Hepatocyte (in vitro differentiated cells and primary cell): ENCODE measurements around the genes ARF5 and LEP.

DNA sequence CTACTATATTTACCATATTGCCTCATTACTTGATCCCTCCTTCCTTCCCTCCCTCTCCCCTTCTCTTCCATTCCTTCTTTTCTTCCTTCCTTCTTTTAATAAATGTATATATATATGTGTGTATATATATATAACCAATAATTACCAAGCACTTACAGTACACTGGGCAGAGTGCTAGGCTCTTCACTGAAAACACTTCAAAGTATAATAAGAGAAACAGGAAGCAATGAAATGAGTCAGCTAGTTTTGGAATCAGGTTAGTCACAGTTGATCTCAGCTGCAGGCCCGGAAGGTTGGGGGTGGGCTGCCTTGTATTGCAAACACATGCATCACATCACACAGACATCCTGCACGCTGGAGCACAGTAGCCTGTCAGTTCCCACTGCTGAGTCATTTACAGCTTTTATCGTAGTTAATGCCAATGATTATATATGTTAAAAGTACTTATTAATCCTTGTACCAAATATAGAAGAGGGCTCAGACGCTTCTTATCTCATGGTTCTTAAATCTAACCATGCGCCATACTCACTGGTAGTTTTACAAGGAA, 551.7 kb downstream of the GRM8 start:
- RAMPAGE, long total RNA: no peak
- RRBS: no CpG with 5 or more reads among the region's 5 CpGs

DNA sequence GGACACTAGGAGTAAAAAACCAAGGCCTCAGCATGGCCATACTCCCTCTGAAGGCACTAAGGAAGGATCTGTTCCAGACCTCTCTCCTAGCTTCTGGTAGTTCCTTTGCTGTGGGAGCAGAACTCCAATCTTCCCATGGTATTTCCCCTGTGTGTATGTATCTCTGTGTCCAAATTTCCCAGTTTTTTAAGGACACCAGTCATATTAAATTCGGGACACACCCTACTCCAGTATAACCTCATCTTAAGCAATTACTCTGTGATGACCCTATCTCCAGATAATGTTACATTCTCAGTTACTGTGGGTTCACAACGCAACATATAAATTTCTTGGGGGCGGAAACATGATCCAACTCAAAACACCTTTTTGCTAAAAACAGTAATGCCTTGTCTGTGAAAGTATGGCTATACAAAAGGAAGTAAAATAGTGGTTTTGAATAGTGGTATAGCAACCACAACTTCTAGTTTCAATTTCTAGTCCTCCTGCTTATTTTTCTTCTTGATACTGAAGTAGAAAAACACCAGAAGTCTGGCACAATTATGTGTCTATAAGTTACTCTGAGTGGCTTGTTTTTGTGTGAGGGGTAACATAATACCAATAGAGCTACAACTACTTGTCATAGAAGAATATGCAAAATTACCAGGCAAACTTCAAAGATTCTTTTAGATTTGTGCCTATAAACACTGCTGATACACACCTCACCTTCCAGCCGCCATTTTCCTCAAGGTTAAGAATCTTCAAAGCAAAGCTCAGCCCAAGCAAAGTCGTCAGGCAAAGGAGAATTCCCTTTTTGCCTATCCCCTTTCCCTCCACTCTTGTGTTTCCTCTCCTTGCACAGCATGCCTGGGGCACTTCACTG, 21.4 kb upstream of the ZNF800 start:
- RAMPAGE, long total RNA: no peak
- RRBS: no CpG with 5 or more reads among the region's 5 CpGs

- RAMPAGE, long total RNA: no peak
- RRBS: 1% methylated on average over 37 of the region's 67 CpGs
Measured at GRCh38 chr7:127587944-127588590, at the start of gene ARF5. TSS of gene ARF5 (plus strand) at chr7:127588411.

- RAMPAGE, long total RNA: no peak
- RRBS: 4% methylated on average over 8 of the region's 42 CpGs
Measured at GRCh38 chr7:127619451-127620698, 1.9 kb upstream of the PAX4 start.

DNA sequence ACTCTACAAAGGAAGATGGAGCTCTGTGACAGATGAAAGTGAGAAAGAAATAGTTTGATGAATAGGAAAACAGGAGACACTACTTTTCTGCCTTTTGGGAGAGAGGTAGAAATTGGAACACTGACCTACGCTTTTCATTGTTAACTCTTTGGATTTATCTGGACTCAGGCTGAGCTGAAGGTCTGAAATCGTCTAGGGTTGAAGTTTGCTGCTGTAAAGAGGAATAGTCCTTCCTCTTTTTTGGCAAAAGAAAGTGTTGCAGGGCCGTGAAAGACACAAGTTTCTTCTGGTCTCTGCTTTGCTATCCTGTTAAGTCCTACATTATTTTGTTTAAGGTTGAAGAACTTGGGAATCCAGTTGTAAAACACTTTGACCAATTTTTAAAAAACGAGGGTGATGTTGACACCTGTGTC, 3.0 kb downstream of the SND1 start:
- RAMPAGE, long total RNA: no peak
- RRBS: no CpG with 5 or more reads among the region's 4 CpGs

GRCh38 chr7:127668193-127668458, 16.1 kb downstream of the SND1 start:
- RAMPAGE, long total RNA: no peak
- RRBS: no CpG with 5 or more reads among the region's 2 CpGs

- RAMPAGE, long total RNA: no peak
- RRBS: no CpG with 5 or more reads among the region's 2 CpGs
Measured at GRCh38 chr7:127932192-127932791, 98.9 kb downstream of the LRRC4 start.

DNA sequence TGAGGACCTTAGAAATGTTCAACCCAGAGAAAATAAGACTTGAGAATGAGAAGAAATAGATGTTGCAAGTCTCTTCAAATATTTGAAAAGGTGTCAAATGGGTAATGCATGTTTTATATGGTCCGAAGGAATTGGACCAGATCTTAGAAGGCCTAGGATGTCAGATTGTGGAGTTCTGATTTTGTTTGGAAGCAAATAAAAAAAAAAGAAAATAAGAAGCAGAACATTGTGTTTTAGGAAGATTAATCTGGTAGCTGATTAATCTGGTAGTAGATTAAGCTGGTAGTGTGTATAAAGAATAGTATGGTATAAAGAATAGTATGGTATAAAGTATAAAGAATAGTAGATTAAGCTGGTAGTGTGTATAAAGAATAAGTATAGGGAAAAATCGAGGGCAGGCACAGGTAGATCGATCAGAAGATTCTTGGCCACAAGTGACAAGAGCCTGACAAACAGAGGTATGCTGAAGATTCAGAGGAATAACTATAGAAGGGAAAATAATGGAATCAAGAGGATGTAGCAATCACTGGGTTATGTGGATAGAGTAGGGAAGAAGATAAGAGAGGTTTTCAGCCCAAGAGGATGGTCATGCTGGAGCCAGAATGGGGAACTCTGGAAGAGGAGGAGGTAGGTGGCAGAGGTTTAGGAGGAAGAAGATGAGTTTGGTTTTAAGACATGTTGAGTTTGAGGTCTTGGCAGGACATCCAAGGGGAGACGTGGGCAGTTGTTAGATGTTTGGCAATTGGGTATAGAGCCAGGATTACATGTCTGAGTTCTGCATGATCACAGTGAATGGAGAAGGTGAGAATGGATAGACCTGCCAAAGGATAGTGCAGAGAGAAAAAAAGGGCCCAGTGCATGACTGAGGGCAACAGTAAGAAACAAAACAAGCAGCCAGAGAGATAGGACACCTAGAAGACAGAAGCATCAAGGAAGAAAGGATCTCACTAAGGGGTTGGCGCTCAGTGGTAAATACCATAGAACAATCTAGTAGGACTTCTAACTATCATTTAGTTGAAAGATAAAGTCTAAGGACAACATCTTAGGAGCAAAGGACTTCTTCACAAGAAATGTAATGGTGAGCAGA, 53.6 kb downstream of the LRRC4 start:
- RAMPAGE, long total RNA: no peak
- RRBS: no CpG with 5 or more reads among the region's 5 CpGs

DNA sequence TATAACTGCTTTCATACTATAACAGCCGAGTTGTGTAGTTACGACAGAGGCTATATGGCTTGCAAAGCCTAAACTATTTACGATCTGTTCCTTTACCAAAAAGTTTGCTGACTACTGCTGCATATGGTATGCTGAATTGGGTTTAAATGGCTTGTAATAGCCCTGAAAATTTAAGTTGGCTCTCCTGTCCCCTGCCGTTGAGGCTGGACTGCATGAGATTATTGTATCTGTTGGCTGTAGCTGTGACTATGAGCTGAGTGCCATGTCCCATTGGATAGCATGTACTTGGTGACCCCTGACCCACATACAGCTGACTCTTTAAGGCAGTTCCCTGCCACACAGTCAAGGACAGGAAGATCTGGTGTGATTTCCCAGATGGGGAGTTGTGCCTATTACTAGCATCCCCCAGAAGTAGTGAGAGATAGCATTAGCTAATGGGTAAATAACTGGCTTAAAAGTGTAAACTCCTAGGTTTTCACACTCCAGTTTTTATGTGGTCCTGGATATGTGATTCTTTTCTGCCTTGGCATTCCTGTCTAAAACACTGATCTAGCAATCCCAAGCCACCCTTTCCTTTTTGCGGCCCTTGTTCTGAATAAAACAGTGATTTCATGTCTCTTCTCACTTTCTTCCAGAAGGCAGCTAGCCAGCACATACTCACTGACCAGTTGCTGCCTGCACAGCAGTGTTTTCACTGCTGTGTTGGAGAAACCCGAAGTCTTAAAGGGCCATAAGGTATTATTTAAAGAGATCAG, 36.0 kb downstream of the LRRC4 start:
- RAMPAGE, long total RNA: no peak
- RRBS: no CpG with 5 or more reads among the region's 6 CpGs

GRCh38 chr7:128030214-128030689, 985 bp downstream of the LRRC4 start:
- RAMPAGE, long total RNA: no peak
- RRBS: 94% methylated on average over 11 of the region's 25 CpGs

GRCh38 chr7:128031788-128031992, 453 bp upstream of the LRRC4 start:
- RAMPAGE, long total RNA: no peak
- RRBS: 30% methylated on average over 22 of the region's 31 CpGs

GRCh38 chr7:128088258-128088531, 57.0 kb upstream of the LRRC4 start:
- RAMPAGE, long total RNA: no peak
- RRBS: no CpG with 5 or more reads among the region's 5 CpGs

GRCh38 chr7:128166945-128167857, 73.9 kb upstream of the LEP start:
- RAMPAGE, long total RNA: no peak
- RRBS: 2% methylated on average over 35 of the region's 87 CpGs

DNA sequence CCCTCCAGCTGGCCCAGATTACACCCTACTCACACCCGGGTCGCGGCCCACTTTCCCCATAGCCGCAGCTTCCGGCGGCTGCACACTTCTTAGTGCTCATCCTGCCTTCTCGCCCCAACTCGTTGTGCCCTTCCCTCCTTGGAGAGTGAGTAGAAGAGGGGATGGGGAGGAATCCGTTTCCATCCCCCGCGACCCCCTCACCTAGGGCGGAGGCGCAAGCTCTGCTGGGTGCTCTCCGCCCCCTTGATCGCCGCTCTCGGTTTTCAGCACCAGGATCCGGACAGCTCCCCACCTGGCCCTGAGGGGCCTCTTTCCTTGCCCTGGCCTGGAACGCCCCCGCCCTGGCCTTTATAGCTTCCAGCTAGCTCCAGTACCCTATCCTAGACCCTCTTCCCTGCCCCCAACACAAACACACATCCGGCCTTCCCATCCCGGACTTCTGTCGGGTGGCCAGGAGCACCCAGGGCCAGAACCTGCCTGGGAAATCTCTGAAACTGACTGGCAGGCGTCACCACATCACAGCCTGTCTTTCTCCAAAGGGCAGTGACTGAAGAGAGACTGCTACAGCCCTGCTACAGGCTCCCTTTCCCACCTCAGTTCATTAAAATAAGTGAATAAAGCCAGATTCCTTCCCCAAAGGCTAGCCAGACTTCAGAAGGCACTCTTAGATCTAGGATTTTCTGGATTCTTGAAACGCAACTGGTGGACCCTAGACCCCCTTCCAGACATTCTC, 72.4 kb upstream of the LEP start:
- RAMPAGE, long total RNA: no peak
- RRBS: 6% methylated on average over 1 of the region's 25 CpGs

DNA sequence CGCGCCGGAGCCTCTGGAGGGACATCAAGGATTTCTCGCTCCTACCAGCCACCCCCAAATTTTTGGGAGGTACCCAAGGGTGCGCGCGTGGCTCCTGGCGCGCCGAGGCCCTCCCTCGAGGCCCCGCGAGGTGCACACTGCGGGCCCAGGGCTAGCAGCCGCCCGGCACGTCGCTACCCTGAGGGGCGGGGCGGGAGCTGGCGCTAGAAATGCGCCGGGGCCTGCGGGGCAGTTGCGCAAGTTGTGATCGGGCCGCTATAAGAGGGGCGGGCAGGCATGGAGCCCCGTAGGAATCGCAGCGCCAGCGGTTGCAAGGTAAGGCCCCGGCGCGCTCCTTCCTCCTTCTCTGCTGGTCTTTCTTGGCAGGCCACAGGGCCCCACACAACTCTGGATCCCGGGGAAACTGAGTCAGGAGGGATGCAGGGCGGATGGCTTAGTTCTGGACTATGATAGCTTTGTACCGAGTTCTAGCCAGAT, at the start of gene LEP:
Gene LEP (plus strand): TSS at position 287 of the 477 bp plus-strand sequence.
- RAMPAGE, long total RNA: no peak
- RRBS: 19% methylated on average over 18 of the region's 38 CpGs

DNA sequence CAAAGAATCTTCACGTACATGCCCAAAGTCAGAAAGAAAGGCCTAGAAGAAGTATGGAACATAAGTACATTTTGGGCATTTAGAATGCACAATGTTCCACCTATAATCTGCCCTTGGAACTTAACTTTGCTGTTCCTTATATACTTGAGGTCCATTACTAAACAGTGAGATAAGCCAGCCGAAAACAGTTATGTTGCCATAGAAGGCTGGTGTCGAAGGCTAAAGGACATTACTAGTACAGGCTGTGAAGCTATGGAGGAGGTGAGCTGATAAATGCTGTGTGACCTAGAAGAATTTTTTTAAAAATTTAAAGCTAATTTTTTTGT, 19.9 kb downstream of the RBM28 start:
- RAMPAGE, long total RNA: no peak
- RRBS: no CpG with 5 or more reads among the region's 3 CpGs

DNA sequence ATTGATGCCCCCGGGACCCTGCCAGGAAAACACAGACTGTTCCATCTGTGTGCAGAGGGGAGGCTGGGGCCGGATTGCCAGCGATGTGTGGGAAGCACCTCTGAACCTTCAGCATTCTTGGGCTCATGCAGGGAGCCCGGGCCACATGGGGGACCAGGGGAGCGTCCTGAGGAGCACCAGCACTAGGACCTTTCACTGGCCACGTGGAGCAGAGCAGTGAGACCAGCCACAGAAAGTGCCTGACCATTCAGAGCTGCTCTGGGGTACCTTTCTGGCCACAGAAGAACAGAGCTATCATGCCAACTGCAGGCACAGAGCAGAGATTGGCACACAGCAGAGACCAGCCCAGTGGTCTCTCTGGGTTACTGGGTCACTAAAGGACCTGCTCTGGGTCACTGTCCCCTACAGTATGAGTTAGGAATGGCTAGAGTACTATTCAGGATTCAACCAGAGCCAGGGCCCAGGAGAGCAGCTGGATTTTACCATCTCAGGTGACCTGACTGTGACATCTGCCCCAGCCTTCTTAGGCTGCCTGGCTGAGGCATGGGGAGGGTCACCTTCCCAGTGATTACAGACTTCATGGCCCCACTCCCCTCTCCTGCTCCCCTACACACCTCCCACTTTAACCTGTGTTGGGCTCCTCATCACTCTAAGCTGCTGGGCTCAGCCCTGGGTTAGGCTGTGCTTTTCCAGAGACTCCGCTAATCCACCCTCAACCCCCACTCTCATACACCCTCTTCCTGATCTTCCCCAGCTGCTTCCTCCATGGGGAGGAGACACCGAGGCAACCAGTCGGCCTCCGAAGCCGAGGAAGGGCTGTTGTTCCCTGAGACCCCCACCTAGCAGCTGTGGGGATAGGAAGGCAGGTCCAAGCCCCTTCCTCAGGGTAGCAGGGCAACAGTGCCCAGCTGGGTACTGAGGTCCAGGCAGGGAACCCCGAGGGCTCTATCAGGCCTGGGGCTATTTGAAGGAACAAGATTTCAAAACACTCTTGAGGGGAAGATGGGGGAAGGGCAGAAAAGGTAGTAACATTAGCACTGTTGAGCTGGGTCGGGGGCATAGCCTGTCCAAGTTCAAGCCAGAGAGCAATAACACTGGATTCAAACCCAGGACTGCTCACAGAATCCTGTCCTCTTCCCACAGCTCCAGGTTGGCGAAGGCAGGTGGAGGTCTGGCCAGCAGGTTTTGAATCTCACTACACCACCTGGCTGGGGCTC, 2.1 kb downstream of the IMPDH1 start:
- RAMPAGE, long total RNA: no peak
- RRBS: 90% methylated on average over 4 of the region's 14 CpGs

- RAMPAGE, long total RNA: no peak
- RRBS: no CpG with 5 or more reads among the region's 27 CpGs
Measured at GRCh38 chr7:128410178-128410834, 524 bp upstream of the IMPDH1 start.

GRCh38 chr7:128454262-128454945, 1.3 kb upstream of the HILPDA start:
- RAMPAGE, long total RNA: no peak
- RRBS: 36% methylated on average over 7 of the region's 27 CpGs

GRCh38 chr7:128530276-128531287, 54.0 kb downstream of the METTL2B start:
- RAMPAGE, long total RNA: no peak
- RRBS: 2% methylated on average over 22 of the region's 104 CpGs